Kidney epithelial cell (primary cell): Measurements from ENCODE around the genes COG1 and CPSF4L.

DNA sequence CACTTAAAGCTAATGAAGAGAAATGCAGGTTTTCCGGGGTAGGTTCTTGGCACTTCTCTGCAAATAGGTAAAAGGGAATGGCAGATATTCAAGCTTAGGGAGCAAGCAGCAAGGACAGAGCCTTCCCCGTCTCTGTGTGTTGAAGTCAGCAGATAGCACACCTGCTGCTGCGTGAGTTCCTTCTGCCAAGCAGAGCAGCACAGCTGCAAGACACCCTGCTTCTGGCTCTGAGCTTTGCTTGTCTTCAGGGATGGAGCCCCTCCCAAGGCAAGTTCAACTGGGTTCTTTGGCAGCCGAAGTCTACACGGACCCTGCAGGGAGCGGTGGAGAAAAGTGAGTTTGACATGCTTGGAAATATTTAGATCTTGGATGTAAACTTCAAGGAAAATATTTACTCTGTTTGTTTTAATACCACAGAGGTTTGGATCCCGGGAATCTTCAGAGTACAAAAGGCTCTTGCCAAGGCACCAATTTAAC lies 113.5 kb upstream of the KCNJ16 start:
- RAMPAGE, long total RNA, result no peak
- RRBS, result no CpG with 5 or more reads among the region's 7 CpGs

GRCh38 chr17:72135382-72135821 lies 14.6 kb downstream of the SOX9 start:
- RAMPAGE, long total RNA, result no peak

- RAMPAGE, long total RNA, result no peak
- RRBS, result no CpG with 5 or more reads among the region's 5 CpGs
These were observed 71.0 kb downstream of the SOX9 start for GRCh38 chr17:72191871-72192257.

DNA sequence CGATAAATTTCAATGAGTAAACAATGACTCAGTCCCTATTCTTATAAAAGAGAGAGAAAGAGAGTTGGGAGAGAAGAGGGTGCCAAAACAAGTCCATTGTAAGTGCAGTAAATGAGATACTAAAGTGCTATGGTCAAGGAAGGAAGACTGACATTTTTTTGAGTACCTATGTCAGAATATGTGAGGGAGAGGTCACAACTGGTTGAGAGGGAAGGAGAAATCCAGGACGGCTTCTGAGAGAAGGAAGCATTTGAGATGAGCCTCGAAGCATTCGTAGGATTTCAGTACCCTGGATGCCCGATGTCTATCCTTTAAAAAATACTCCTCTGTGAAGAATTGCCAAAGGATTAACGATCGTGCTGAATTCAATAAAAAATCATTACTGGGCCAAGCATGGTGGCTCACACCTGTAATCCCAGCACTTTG lies 277.1 kb downstream of the SOX9 start:
- RAMPAGE, long total RNA, result no peak
- RRBS, result no CpG with 5 or more reads among the region's 7 CpGs

DNA sequence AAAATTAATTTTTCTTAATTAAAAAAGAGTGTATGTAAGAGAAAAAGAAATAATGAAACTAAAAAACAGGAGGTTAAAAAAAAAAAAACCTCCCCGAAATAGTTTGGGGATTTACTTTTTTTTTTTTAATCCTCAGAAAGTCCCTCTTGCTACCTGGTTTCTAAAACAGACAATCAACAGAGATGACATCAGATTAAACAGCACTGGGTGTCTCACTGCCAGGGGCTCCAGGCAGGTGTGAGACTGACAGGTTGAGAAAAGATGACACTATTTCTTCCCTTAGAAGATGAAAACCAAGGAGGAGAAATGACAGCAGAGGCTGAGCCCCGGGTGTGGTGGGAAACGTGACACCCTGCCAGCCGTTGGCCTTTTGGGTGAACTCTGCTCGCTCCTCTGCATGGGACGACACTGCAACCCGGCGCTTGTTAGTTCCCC lies 301.5 kb downstream of the SOX9 start:
- RAMPAGE, long total RNA, result no peak
- RRBS, result 43% methylated on average over 6 of the region's 8 CpGs

DNA sequence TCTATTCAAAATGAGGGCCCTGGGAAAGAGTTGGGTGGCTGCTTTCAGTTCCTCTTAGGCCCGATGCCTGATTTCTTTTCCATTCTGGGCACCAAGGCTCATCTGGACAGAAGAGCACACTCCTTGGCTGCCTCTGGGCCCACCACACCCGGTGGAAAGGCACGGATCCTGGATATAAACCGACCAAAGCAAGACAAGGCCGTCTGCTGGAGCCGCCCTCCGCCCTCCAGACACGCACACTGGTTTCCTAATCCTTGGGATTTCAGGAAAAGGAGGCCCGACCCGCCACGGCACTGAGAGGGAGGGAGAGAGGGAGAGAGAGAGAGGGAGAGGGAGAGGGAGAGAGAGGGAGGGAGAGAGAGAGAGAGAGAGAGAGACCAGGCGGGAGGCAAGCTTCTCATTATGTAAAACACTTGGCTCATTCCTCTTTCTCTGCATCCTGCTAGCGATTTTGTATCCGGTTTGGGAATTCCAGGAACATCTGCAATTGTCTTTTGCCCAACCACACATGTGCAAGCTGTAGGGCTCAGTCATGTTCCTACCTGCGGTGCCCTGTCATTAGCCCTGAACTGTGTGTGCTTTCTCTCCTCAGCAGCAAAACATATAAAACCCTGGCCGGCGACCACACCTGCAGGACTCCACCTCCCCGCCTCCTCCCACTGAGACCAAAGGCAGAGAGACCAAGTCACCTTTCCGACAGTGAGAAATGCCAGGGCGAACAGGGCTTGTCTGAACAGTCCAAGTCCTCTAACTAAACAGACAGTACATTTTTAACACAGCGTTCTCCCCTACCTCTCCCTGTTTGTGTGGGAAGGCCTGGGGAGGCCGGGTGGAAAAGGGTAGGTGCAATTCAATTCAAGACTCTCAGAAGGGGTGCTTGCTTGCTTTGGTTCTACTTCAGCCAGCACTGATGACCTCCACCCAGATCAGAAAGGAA lies 347.3 kb downstream of the SOX9 start:
- RAMPAGE, long total RNA, result no peak
- RRBS, result no CpG with 5 or more reads among the region's 22 CpGs

DNA sequence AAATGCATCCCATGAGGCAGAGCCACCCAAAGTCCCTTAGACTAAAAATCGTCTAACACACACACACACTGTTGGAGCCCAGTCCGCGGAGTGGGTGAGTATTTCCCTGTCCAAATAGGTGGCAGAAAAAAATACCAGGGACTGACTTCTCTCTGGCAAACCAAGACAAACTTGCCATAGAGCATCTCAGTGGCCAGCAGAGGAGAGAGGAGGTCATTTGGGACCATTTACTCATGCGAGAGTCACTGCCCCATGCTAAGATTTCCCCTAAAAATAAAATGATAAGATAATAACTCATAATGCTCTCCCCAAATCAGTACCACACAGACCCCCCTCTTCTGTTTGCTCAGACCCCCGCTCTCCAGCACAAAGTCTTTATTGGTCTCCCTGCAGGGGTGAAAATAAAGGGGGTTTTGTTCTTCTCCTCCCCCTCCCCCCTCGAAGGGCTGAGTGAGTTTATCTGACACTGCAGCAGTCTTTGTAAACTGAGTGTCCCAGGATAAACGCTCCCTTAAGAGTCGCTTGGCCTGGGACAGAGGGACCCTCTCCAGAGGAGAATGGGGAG lies 455.2 kb downstream of the SOX9 start:
- RAMPAGE, long total RNA, result no peak
- RRBS, result no CpG with 5 or more reads among the region's 8 CpGs

DNA sequence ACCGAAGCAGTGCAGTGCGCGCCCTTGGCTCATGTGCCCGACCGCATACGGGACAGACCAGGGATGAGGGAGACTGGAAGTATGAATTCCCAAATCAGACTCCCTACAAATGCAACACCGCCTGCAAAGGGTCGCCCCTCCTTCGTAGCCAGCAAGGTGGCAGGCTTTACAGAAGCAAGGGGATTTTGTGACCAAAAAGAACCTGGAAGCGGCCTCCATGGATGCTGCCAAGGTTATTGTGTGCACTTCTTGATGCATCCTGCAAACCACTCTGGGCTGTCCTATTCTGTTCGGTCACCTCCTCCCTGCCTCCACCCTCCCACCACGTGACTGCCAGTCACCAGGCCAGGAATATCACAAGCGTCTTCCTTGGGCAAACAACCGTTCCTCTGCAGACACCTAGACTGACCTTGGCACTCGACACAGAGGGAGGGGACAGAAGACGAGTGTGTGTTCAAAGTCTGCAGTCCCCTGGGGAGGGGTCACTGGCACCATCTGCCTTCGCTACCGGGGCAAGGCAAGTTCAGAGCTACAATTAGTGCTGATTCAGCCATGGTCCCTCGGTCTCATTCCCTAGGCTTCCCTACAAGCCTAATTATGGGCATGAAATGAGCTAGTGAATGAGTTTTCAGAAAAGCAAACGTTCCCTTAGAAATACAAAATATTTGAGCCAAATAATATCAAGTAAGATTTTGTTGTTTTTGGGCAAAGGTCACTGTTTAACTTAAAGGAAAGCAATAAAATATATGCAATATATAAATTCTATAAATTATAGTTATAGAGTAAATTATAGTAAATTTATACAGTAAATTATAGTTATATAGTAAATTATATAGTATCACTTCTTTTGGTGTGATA lies 460.2 kb downstream of the SLC39A11 start:
- RAMPAGE, long total RNA, result no peak
- RRBS, result no CpG with 5 or more reads among the region's 20 CpGs

GRCh38 chr17:72640268-72641375 lies 451.9 kb downstream of the SLC39A11 start:
- RAMPAGE, long total RNA, result no peak
- RRBS, result 10% methylated on average over 28 of the region's 73 CpGs

- RAMPAGE, long total RNA, result no peak
- RRBS, result no CpG with 5 or more reads among the region's 7 CpGs
These were observed 363.6 kb downstream of the SLC39A11 start for GRCh38 chr17:72728877-72729355.

DNA sequence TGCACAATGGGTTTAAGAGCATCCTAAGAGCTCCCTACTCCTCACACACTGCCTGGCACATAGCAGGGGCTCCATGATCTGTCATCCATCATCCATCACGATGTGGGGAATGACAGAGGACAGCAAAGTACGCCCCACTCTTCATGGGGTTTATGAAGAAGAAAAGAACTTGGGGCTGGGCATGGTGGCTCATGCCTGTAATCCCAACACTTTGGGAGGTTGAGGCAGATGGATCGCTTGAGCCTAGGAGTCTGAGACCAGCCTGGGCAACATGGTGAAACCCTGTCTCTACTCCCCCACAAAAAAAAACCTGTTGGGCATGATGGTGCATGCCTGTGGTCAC lies 212.4 kb downstream of the SLC39A11 start:
- RAMPAGE, long total RNA, result no peak
- RRBS, result no CpG with 5 or more reads among the region's 3 CpGs

- RAMPAGE, long total RNA, result no peak
- RRBS, result no CpG with 5 or more reads among the region's 6 CpGs
These were observed 160.9 kb downstream of the SLC39A11 start for GRCh38 chr17:72931519-72932030.

GRCh38 chr17:73000189-73000855 lies 92.2 kb downstream of the SLC39A11 start:
- RAMPAGE, long total RNA, result no peak
- RRBS, result no CpG with 5 or more reads among the region's 2 CpGs

DNA sequence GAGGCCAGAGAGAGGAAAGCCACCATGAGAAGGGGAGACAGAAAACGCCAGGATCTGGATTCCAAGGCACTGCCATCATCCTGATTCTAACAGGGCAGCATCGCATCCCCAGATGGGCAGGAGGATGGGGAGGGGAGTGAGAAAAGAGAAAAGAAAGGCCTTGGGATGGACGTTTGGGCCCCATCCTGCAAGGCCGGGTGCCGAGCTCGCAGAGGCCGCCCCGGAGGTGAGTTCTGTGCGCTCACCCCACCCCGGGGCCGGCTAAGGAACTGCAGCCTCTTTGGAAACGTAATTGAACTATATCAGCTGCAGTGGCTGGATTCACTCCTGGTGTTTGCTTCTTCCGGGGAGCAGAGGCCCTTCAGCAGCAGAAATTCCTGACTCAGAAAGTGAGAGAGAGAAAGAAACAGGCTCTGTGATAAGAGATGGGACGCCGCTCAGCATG lies 8.6 kb upstream of the SSTR2 start:
- RAMPAGE, long total RNA, result no peak
- RRBS, result 0% methylated on average over 3 of the region's 15 CpGs

DNA sequence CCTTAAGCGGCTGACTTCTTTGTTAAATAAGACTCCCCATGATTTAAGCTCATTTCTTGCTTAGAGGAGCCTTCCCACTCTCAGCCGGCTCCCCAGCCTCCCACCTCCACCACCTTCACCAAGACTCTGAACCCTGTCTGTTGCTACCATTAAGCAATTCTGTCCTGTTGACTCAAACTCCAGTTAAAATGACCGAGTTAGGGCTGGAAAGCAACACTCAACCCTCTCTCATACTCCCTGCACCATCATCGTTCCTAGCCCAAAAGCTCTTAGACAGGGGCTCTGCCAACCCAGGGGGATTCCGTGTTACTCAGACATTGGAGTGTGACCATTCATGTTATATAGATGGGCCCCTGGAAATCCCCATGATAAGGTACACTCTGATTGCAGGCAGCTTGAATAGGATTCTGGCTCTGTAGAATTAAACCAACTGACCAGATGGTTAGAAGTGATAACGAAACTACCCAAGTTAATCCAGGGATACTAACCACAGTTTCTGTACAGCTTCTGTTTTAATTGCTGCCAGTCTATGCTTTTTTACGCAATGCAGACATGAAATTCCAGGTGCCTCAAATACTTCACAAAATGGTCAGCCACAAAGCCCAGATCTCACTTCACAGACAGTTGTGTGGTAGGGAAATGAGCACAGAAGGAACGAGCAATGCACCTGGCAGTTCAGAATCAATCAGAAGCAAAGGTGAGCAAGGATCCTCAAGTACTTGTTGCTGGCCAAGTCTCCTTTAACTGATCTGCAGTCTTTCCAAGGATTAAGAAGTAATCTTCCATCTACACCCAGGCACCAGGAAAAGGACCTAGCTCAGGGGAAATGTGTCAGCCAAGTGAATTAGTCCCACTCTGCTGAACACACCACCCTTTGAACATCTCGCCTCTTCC lies 2.1 kb downstream of the SSTR2 start:
- RAMPAGE, long total RNA, result no peak
- RRBS, result no CpG with 5 or more reads among the region's 9 CpGs

DNA sequence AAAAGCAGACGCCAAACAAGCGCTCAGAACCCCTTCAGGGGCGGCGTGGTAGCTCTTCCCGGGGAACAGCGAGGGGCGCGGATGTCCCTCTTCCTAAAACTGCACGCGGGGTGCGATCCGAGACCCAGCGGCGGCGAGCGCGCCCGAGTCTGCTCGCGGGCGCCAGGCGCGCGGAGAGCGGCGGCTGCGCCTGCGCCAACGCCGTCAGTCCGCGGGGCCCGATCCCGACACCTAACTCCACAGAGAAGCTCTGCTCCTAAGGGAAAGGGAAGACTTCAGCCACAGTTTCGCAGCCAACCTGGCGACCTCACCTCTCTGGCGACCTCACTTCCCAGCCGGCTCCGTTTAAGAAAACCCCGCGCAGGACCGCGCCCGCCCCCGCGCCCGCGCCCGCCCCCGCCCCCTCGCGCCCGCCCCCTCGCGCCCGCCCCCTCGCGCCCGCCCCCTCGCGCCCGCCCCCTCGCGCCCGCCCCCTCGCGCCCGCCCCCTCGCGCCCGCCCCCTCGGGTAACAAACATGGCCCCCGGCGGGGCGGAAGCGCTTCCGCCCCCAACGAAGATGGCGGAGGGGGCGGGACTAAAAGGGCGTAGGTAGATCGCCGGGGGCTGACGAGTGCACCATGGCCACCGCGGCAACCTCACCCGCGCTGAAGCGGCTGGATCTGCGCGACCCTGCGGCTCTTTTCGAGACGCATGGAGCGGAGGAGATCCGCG lies at the start of gene COG1:
TSS of gene COG1 (plus strand) at position 604 of the 712 bp plus-strand sequence.
- RAMPAGE, long total RNA, result no peak
- RRBS, result 1% methylated on average over 10 of the region's 97 CpGs

- RAMPAGE, long total RNA, result no peak
- RRBS, result no CpG with 5 or more reads among the region's 8 CpGs
These were observed at the start of gene CPSF4L for GRCh38 chr17:73261696-73261973. Gene CPSF4L (minus strand): TSS chr17:73261880.

DNA sequence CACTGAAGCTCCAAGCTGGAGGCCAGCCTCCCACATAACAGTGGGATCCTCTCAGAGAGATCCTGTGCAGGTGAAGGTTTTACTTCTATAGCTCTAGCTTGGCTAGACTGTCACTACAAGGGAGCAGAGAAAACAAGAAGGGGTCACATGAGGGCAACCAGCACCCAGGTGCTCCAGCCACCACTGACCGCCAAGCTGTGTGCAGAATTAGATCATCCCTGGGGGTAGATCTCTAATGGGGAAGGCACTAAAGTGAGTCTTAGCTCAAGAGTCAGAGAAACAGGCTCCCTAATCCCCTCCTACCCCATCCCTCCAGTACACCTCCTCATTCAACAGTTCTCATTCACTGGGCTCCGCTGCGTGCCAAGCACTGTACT lies 13.4 kb downstream of the CDC42EP4 start:
- RAMPAGE, long total RNA, result no peak
- RRBS, result no CpG with 5 or more reads among the region's 3 CpGs

GRCh38 chr17:73357210-73357745 lies 45.5 kb upstream of the CDC42EP4 start:
- RAMPAGE, long total RNA, result no peak
- RRBS, result no CpG with 5 or more reads among the region's 11 CpGs

DNA sequence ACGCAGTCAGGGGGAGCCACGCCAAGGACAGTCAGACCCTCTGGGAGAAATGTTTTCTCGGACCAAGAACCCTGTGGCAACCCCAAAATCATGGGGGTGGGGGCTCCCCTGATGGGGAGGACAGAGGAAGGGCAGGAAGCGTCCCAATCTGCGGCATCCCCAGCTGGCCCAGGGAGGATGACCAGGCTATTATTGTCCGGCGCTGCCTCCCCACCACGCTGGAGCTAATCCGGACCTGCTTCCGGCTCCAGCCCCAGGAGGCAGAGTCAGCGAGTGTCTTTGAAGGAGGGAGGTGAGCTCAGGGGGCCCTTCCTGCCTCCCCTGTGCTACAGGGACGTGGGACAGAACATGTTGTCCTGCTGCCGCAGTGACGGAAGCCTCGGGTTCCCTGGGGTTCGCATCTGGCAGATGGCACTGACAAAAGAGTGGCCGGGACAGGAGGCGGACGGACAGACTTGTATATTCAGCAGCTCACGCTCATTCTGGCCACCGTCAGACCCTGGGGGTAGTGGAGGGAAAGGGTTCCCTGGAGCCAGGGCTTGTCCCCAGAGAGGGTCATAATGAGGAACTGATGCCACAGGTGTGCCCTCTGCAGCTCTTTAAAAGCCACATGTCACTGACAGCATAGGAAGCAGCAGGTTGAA lies 54.2 kb upstream of the CDC42EP4 start:
- RAMPAGE, long total RNA, result no peak
- RRBS, result no CpG with 5 or more reads among the region's 21 CpGs